Right cardiac atrium (tissue), 1 donor: Measurements from ENCODE around the gene CPVL.

DNA sequence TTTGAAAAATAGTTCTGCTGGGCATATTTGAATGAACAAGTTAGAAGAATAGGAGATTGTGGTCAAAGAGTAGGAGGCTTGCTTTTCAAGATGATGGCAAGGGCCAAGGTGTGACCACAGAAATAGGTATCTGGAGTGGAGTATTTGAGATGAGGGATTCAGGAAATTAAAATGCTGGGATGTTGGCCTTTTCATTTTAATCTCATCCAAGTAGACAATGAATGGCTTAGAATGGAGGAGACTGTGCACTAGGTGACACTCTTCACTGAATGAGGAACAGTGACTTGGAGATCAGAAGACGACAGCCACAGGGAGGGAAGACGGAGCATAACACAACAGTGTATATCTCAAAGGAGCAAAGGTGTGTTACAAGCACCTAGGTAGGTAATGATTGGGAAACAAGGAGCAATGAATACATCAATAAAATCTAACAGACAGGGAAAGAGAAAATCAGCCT is 4.2 kb upstream of the TAX1BP1 start:
- PRO-cap: no peak

DNA sequence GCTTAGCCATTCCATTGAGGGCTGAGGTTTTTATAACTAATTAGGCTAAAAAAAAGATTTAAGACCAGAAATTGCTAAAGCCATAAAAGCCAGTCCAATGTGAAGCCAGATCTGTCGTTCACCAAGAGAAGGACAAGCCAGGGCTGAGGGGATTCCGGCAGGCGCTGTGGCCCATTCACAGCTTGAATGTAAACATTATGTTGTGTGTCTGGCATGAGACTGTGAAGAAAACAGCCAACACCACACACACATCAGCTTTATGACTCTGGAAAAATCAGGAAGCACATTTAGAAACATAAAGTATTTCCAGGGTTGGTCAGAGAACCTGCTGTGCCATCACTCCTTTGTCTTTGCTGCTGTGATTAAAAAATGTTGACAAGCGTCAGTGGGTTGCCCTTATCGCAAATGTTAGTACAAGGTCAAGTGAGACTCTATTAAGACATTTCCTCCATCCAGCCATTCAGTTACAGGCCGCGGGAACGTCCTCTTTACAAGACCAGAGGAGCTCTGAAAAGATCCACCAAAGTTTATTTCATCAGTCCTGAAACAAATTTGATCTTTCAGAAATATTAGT is 95.4 kb downstream of the TAX1BP1 start:
- PRO-cap: no peak

- PRO-cap: no peak
These were observed 161.4 kb downstream of the TAX1BP1 start for GRCh38 chr7:27901217-27901975.

- PRO-cap: no peak
These were observed 110.5 kb downstream of the JAZF1 start for GRCh38 chr7:28069888-28070638.

DNA sequence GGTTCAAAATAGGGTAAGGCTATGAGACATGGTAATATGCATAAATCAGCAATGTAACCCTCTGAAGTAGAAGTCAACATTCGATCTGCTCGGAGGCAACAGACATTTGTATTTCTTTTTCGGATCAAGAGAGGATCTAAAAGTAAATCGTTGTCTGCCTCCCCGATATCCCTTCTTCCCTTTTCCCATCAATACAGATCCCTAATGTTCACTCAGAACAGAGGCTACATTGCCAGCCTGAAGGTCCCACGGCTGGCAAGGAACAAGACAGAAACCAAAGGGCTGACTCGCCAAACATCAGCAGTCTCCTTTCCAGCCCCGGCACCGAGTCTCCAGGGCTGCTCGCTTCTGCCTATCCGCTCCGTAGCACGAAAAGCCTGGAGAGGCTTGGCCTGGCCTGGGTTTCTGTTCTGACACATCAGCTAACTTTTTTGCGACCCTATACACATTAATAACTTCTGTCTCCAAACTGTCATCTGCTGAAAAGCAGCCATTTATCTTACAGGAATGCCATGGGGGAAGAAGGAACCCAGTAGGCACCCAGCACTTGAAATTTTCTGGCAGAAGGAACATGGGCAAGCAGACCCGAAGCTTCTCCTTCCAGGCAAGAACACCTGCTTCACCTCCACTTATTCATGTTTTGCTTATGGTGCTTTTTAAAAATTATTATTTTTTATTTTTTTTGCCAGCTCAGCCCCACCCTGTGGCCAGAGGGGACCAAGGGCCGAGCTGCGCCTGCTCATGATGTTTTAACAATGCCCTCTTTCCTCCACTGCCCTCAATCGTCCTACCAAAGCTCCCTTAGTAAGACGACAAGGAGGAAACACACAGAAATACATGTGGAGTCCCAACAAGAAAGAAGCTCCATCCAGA is 86.3 kb downstream of the JAZF1 start:
- PRO-cap: no peak

DNA sequence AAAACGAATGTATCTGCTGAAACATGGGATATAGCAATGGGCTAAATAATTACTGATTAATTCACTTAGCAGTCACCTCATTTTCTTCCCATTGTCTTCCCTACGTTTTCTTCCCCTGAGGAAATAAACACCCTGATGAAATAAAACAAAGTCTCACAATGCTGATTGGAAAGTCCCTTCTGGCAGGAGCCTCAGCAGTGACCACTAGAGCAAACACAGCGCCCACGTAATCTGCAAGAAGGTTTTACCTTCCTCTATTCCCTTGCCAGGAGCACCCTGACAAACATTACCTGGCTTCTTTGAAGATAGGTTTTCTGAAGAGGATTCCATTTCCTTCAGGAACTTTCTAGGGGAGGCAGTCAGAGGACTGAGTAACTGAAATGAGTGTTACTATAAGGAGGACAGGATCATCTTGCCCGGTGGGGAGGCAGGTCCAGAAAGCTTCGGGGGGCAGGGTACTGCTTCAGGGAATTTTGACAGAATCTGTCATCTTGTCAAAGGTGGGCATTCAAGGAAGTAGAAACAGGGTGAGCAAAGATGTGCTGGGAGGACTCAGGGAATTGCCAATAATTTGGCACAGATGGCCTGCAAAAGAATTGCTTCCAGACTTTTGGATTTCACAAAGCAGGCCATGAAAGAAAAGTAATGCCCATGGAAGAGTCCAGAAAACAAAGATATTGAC is 30.7 kb downstream of the JAZF1 start:
- PRO-cap: no peak

DNA sequence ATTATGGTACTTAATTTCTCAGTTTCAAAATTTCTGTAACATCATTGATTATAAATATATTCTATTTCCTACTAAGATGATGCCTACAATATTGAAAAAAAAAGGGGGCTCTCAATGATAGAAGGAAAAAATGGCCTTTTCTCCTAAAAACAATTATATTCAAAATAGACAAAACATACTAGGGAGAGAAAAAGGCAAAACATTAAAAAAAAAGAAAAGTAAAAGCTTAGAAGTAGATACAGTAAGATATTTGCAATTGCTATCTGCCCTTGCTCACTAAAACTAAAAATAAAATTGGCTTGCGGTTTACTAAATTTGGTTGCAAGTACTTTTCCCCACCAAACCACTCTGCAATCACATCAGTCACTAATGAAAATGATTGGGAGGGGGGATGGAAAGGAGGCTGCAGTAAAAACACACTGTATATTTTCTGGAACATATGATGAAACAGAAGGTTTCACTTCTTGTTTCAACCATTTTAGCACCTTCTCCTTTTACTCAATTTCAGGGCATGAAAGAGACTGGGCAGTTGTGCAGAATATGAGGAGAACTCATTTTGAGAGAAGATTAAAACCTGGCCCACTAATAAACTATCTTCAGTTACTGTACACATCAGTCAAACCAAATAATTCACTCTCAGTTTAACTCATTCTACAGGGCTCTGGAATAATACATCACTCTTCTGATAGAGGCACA is 25.7 kb downstream of the JAZF1 start:
- PRO-cap: no peak

GRCh38 chr7:28170367-28171001 is 10.1 kb downstream of the JAZF1 start:
- PRO-cap: no peak

DNA sequence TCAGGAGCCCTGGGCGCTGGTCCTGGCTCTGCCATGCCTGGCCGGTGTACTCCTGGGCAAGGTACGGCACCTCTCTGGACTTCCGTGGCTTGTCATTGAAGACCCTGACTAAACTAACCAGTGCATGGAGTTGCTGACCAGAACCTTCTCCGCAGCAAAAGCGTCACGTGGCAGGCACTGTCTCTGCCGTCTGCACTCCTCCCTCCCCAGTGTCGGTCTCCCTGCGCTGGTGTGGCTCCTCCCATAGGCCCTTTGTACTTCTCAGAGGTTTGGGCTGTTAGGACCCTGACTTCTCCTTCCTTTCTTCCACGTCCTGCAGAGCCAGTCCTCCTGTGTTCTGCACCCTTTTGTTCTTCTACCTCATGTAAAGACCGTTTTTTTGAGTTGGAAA is 100.6 kb upstream of the CREB5 start:
- PRO-cap: no peak

GRCh38 chr7:28627147-28627573 is 214.8 kb downstream of the CREB5 start:
- PRO-cap: no peak

GRCh38 chr7:28732627-28732809 is 225.6 kb downstream of the TRIL start:
- PRO-cap: no peak

DNA sequence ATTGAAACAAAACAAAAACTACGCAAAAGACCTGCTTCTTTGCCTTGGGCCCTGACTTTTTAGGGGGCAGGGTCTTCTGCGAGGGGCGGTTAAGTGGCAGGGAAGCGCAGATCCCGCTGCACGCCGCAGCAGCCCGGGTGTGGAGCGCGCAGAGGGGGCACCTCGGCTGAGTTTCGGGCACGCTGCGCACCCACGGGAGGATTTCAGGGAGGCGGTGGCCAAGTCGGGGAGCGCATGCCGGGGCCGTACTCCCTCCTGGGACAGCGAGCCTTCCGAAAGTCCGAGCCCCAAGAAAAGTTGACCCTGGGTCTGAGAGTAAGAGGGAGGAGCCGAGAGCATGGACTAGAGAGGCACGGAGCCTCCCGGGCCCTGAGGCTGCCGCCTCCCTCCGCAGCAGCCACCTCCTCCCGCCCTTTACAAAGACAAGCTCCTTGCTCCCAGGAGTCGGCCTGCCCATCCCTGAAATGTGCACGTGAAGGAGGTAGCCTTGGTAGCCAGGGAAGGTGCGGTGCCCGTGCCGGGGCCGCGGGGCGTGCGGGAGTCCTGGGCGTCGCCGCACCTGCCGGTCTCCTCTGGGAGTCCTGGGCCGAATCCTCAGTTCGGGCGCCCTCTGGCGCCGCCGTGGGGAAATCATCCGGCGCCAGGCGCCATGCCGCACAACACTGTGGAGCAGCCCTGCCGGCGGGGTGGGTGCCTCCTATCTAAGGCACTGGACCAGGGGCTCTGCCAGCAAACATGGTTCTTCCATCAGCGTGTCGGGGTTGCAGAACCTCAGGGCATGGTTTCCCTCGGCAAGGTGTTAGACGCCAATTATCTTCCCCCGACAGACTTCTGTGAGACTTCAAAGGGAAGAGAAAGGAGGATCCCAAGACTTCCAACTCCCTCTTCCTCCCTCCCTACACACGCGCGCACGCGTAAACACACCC is 104.1 kb downstream of the TRIL start:
- PRO-cap: no peak

- PRO-cap: bidirectional peak, plus-strand start at chr7:29146591, minus-strand start at chr7:29146534
These were observed at the start of gene CPVL for GRCh38 chr7:29146308-29147121. CPVL (minus strand) TSS chr7:29146537.

GRCh38 chr7:29147122-29147665 is 857 bp upstream of the CPVL start:
- PRO-cap: no peak

- PRO-cap: no peak
These were observed 4.2 kb upstream of the CHN2 start for GRCh38 chr7:29190321-29190835.

DNA sequence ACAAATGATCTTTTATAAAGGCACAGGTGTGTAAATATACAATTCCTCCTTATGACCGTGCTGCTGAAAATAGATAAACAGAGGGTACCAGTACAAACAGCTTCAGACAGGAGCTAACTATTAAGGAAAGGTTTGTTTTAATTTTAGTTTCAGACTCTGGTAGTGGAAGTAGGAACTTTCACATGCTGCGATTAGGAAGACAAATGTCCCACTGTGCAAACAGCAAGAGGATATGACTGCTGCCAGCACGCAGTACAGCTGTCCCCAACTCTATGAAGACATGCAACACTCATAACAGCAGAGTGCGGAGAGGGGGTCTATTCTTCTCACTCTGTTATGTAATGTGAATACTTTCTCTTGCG is 142.6 kb downstream of the CHN2 start:
- PRO-cap: no peak

DNA sequence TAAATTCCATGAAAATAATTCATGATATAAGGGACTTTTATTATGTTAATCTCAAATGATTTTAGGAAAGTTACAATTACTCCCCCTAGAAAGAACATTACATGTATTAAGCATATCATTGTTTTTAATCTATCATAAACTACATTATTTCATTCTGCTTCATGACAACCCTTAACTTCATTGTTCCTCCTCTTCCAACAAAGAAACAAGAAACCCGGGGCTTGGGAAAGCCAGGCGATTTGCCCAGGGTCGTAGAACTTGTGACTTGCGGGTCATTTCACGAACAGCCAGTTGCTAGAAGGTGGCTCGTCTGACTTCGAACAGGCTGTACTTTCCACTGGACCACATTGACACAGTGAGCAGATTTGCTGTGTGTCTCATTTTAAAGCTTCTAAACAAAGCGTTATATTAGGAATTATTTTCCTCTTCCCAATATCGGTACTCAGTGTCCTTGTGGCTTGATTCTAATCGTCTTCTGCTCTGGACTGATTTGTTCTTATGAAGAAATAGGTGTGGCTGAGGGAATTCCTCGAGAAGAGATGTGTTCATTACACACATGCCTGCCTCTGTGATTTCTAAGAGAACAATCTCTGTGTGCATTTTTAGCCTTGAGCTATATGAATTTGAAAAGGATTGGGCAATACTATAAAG is 150.1 kb upstream of the PRR15 start:
- PRO-cap: no peak

DNA sequence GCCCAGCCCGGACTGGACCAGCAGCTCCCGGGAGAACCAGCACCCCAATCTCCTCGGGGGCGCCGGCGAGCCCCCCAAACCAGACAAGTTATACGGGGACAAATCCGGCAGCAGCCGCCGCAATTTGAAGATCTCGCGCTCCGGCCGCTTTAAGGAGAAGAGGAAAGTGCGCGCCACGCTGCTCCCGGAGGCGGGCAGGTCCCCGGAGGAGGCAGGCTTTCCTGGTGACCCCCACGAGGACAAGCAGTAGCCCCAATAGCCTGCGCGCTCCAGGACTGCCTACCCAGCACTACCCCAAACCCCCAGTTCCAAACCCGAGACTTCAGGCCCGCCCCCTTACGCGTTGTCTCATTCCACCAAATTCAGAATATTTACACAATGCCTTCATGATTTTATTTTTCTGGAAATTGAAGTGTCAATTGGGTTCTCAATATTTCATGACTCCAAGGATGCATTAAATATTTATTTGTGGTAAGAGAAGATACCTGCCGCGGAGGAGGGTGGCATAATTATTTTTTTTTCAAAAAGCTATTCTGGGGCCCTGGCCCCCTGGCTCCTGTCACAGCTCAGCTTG is 2.9 kb downstream of the PRR15 start:
- PRO-cap: no peak

DNA sequence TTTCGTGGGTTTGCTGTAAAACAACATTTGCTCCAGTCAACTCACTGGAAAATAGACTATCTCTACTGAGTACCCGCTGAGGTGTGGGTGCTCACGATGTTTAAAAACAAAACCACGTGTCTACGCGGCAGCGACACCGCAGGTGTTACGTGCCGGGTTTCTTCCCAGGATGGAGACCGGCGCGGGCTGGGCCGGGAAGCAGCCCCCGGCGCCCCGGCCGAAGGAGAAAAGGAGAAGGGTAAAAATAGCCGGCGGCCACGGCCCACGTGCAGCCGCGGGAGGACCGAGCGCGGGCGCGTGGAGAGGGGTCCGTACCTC is 120.8 kb downstream of the PRR15 start:
- PRO-cap: no peak

- PRO-cap: no peak
These were observed 1.2 kb downstream of the WIPF3 start for GRCh38 chr7:29807317-29808171.